Retinal pigment epithelial cell (primary cell): ENCODE data around the gene FBXW2.

GRCh38 chr9:119555930-119556746 lies 186.9 kb upstream of the BRINP1 start:
- RRBS: 0% methylated on average over 1 of the region's 29 CpGs

- RRBS: no CpG with 5 or more reads among the region's 21 CpGs
Observed at GRCh38 chr9:120387633-120388422, 192.1 kb downstream of the CDK5RAP2 start.

GRCh38 chr9:120439921-120440610 lies 139.9 kb downstream of the CDK5RAP2 start:
- RRBS: no CpG with 5 or more reads among the region's 4 CpGs

DNA sequence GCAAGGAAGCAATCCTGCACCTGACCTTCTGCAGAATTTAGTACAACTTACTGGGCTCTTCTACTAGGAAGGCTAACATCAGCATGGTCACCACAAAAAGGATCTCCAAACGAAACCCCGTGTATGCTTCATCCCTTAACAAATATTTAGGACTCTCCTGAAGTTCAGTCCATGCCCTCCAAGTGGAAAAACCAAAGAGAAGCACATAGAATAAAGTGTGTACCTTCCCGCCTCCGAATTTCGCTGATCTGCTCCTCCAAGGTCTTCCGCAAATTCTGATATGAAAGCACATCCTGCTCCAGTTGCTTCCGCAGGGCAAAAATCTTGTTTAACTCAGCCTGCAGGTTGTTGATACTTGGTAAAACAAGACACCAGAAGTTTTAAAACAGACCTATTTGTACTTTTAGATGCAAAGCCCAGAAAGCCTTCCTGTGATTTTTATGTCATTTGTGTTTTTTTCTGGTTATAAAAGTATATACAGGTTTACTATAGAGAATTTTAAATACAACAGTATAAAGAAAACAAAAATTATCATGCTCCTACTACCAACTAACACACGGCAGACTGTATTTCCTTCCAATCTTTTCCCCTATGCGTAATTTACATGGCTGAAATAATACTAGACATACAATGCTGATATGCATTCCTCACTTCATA lies 108.3 kb downstream of the CDK5RAP2 start:
- RRBS: no CpG with 5 or more reads among the region's 9 CpGs

GRCh38 chr9:120487109-120487851 lies 92.7 kb downstream of the CDK5RAP2 start:
- RRBS: no CpG with 5 or more reads among the region's 7 CpGs

DNA sequence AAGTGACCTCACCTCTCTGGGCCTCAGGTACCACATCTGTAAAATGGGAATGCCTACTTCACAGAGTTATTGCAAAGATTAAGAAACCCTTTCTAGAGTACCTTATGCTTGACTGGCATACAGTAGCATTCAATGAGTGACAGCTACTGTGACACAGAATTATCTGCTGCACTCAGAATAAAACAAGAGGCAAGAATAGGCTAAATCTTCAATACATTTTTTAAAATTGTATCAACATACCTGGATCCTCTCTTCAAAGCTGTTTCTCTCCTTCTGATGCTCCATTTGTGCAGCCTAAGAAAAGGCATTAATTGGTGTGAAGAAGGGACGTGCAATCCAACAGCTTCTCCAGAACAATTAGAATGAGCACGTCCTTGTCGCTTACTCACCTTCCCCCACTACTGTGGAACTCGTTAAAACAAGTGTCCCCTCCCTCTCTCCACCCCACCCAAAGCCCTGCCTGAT lies 51.4 kb downstream of the CDK5RAP2 start:
- RRBS: no CpG with 5 or more reads among the region's 4 CpGs

DNA sequence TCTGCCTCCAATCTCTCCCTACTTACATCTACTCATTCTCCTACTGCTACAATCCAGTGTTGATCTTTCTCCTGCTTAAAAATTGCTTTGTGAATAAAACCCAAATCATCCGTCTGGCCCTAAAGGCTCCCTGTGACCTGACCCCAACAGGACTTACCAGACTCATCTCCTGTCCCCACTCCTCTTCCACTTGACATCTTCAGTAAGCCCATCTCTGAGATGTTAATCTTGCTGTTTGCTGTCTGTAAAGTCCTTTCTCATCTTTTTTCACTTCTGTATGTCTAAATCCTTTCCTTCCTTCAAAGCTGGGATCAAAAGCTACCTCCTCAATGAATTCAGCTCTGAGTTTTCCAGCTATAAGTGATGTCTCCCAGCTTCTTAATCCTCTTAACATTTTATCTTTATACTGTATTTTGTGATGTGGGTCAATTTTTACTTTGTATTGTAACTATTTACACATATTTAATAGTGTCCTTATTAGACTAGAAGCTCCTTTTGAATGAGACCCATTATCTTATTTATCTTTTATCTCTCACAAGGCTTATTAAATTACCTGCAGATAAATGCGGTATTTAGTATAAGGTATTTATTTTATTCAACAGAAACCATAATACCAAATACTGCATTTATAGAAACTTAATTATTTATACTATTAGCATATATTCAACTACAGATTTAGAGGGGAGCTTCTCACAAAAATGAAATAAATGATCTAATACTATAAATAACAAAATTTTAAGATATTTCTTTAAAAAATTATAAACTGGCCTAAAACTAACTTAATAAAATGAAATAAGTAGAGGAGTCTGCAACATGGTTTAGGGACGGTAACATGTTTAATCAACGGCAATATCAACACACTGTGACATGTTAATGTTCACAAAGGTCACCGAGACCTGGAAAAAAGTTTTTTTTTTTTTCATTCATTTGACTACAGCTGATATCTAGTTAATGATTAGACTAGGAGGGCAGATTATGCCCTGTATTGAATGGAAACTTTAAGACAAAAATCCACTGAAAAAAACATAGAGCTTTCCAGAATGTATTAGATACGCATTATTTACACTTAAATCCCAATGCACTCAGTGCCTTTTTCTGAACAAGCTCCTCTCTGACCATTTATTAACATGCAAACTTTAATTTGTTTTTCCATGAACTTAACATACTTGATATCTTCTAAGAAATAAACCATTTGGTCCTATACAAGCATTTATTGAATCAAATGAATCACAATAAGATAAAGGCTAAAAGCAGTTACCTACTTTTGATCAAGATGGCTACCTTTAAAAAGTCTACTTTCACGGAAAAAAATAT lies 66.7 kb upstream of the CDK5RAP2 start:
- RRBS: no CpG with 5 or more reads among the region's 7 CpGs

DNA sequence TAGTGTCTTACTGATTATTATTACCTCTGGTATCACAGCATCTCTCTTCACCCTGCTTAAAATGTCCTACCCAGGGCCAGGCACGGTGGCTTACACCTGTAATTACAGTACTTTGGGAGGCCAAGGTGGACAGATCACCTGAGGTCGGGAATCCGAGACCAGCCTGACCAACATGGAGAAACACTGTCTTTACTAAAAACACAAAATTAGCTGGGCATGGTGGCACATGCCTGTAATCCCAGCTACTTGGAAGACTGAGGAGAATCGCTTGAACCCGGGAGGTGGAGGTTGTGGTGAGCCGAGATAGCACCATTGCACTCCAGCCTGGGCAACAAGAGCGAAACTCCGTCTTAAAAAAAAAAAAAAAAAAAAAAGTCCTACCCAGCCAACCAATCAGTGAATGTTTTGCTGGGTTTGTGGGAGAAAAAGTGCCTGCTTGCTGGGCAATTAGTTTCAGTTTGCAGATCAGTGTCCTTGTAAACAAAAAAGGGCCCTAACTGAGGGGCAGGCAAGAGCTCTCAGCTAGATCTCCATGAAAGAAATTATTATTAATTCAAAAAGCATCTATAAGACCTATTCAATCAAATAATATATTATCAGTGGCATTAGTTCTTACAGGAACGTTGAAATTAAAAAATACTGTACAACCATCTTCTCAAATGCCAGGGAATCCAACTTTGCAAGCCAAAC lies 4.1 kb downstream of the MEGF9 start:
- RRBS: no CpG with 5 or more reads among the region's 9 CpGs

DNA sequence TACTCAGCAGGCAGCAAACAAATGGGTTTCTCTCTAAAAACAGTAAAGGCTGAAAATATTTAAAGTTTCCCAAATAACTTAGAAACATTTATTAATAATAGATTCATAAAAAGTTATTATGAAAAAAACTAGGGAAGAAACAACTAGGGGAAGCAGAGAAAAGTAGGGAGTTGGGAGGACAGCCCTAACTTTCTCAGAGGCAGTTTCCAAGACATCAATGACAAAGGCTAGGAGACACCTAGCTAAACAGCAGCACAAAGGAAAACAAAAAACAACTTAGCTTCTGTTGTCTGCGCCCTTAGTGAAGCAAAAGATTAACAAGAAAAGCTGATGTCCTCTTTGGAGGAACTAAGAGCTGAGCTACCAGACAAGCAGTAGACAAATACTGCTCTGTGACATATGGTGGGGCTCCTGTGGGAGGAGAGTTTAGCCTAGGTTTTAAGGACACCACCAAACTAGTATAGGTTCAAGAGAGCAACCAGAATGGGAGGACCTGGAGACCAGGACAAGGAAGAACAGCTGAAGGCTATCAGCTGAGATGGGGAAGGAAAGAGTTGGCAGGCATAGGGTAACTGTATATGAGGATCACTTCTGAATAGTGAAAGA lies 27.4 kb downstream of the FBXW2 start:
- RRBS: no CpG with 5 or more reads among the region's 1 CpG

- RRBS: 1% methylated on average over 22 of the region's 80 CpGs
Observed at GRCh38 chr9:120792590-120793952, at the start of gene FBXW2. TSS of gene FBXW2 (minus strand) at chr9:120793416.

DNA sequence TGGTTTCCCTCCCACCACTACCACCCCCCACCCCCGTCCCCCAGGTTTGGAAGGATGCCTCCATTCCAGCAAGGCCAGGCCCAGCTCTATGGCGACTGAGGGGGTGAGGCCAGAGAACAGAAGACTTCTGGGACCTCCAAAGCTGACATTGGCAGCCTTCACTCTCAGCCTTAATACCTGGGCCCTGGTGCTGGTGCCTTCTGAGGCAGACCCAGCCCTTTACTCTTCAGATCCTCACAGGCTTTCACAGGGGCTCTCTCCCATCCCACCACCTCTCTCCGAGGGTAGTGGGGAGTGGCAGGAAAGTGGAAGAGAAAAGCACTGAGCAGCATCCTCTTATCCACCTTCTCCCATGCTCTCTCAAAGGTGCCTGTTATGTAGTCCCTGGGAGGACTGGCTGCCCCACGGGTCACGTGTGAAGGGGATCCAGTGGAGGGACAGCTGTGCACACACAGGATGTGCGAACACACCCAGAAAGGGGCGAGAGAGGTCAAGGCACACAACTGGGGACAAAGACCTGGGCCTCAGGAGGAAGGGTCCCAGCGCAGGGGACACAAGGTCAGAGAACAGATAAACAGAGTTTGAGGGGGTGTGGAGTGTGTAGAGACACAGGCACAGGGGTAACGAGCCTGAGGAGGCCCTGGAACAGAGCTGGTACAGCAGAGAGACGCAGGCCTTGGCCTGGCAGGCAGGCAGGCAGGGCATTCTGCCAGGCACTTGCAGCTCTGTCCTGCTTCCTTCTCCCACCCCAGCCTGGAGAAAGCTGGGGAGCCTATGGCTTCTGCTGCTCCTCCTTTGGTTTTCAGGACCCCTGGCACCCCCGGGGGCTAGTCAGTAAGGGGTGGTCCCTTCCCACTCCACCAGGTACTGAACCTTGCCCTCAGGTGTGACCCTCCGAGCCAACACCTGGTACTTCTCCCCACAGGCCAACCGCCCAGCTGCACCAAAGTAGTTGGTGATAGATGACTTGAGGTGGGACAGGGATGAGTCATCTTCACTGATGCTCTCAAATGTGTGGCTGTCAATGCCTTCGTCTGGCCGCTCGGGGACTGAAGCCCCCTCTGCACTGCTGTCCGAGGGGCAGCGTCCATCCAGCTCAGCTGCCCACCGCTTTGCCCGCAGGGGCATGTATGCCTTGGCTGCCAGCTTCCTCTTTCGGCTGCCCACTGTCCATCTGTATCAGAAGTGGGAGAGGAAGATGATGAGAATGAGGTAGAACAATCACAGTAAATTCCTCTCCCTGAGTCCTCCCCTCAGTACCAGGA lies 14.8 kb upstream of the PSMD5 start:
- RRBS: no CpG with 5 or more reads among the region's 21 CpGs

DNA sequence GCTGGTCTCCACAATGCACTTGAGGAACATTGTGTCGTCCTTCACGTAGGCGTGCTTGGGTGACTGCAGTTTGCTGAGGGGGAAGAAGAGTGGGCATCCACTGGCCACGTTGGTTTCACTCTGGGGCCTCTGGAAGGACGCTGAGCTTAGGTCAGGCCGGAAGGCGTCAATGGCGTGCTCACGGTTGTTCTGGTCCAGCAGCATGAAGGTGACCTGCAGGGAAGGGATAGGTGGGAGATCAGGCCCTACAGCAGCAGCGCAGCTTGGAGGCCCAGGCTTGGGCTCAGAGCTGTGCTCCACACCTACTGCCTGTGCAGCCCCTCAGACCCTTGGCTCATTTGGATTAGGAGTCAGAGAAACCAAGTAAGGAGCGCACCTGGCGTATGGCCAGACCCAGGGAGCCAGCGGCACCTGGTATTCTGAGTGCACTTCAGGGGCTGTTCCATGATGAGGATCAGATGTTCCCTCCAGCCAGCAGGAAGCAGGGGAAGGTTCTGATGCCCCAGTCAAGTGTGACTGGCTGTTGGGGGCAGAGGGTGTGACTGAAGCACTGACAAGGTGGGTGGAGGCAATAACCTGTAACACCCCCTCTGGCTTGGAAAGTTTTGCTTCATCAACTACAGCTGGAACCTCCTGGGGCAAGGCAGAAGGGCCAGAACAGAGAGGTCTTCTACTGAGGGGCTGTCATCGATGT lies 21.4 kb downstream of the TRAF1 start:
- RRBS: no CpG with 5 or more reads among the region's 14 CpGs

- RRBS: no CpG with 5 or more reads among the region's 4 CpGs
Observed at GRCh38 chr9:120930955-120931963, 4.7 kb upstream of the TRAF1 start.

DNA sequence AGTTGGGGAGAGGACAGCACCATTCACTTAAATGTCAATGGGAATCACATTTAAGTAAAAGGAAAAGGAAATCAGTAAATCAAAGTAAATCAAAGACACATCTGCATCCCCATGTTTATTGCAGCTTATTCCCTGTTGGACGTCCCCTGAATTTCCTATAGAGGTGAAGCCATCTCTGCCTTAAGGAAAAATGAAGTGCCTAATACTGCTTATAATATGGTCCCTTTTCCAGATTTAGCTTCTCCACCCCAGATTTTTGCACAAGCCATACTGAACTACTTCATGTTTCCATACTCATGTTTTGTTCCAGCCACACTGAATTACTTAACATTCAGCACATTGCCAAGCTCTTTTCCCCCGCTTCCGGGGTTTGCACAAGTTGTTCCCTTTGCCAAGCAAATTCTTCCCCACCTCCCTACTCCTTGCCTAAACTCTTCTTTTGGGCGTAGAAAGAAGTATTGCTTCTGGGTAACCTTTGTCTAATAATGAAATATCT lies 1.8 kb upstream of the CNTRL start:
- RRBS: no CpG with 5 or more reads among the region's 4 CpGs

DNA sequence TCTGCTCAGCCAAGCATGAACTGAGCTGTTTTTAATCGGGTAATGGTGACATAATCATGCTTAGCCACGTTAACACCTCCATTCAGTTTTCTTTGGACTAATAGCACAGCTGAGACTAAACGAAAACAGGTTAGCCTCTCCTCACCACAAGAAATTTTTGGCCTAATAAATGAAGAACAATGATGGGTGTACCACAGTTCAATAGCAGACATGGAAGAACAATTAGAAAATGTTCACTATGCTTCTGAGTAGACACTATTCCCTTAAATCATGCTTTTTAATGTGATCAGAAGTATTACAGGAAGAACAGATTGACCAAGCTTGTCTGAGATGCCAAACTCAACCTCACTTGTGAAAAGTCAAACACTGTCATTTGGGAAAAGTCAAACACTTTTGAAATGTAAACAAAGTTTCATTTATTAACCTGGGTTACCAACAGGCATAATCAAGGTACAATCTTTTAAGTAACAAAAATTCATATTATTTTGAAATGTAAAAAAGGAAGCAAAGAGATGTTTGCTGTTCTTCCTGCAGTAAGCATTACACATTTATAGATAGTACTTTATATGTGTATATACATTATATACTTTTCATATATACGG lies 19.3 kb downstream of the RAB14 start:
- RRBS: no CpG with 5 or more reads among the region's 4 CpGs

GRCh38 chr9:121325299-121325875 lies 44.7 kb downstream of the STOM start:
- RRBS: no CpG with 5 or more reads among the region's 9 CpGs

- RRBS: no CpG with 5 or more reads among the region's 2 CpGs
Observed at GRCh38 chr9:121359689-121360168, 10.3 kb downstream of the STOM start.

- RRBS: no CpG with 5 or more reads among the region's 1 CpG
Observed at GRCh38 chr9:121363554-121363953, 6.5 kb downstream of the STOM start.

GRCh38 chr9:121367046-121368112 lies 2.7 kb downstream of the STOM start:
- RRBS: no CpG with 5 or more reads among the region's 5 CpGs

DNA sequence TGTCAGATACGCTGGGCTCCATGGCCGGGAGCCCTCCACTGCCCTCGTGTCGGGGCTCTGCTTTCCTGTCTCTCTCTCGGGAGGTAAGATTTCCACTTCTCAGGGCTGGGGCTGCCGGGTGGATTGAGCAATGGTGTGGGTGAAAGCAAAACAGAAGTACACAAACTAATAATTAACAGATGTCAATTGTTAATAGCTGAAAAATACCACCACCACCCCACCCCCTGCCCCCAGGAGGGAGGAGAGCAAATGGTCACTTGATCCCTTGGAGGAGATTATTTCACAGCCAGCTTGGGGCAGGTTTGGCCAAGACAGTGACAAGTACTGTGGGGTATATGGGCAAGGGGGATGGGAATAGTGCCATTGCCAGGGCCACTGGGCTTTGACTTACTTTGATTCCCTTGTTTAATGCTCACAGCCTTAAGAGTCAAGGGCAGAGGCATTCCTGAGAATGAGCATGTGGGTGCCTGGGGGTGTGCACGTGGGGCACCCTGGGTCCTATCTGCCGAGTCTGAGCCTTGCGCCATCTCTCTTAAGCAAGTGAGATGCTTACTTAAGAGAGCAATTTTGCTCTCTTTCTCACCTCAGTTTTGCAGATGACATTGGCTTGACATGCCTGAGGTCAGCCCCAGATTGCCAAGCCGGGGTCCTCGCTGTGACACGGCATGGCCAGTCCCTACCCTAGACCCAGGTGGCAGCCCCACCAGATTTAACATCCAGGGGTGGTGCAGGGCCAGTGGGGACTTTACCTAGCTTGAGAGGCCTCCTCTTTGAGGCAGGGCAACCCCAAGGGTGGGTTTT lies 28.7 kb upstream of the DAB2IP start:
- RRBS: 14% methylated on average over 4 of the region's 12 CpGs